ENCODE results near the genes SPTBN5 and CKMT1A.

DNA sequence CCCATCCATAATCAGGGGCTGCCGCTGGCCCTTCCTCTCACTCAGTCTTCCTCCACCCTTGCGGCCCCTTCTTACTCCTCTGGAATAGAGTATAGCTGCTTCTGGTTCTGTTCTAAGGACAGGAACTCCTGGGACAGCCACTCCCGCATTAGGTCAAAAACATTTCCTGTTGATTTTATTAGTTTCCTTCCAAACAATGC lies 4.3 kb upstream of the TYRO3 start:
- PRO-cap, 3 experiments, result no peak in any of the 3 experiments

DNA sequence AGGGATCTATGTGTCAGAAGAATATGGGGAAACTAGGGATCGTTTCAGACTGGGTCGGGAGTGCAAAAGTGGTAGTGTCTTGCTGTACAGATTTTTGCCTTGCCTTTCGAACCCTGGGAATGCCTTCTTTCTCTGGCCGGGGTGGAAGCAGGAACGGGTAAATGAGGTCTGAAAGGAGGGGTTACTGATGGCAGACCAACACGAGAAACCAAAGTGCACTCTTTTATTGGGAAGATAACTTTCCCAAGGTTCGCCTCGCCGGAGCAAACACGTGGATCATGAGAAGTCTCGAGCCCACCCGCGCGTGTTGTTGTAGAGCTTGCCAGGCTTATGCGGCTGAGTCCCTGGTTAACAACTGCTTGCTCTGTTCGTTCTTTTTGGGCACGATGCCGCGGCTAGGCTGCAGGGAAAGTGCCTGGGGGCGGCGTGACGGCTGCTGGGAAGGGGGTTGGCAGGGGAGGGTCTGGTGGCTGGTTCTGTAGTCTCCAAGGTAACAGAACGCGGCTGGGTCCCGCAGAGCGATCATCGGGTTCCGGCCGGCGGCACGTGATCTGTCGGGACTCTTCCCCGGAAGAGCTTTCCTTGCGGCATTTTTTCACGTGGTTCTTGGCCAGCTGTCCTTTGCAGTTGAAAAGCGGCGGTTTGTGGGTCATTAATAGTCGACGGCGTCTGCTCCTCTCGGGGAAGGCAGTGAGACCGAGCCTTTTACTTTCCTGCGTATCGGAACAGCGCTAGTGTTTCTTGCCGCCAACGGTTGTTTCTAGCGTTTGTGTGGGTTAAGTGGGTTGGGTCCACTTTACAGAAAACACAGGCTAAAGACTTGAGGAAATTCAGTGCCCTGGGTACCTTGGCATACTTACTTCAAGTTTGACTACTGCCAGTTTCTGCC lies 102.6 kb downstream of the TYRO3 start:
- PRO-cap, 3 experiments, result peak in 3 of 3 experiments; most common plus-strand start position 658 of the sequence (in 2); most common minus-strand start position 527 of the sequence (in 3)

DNA sequence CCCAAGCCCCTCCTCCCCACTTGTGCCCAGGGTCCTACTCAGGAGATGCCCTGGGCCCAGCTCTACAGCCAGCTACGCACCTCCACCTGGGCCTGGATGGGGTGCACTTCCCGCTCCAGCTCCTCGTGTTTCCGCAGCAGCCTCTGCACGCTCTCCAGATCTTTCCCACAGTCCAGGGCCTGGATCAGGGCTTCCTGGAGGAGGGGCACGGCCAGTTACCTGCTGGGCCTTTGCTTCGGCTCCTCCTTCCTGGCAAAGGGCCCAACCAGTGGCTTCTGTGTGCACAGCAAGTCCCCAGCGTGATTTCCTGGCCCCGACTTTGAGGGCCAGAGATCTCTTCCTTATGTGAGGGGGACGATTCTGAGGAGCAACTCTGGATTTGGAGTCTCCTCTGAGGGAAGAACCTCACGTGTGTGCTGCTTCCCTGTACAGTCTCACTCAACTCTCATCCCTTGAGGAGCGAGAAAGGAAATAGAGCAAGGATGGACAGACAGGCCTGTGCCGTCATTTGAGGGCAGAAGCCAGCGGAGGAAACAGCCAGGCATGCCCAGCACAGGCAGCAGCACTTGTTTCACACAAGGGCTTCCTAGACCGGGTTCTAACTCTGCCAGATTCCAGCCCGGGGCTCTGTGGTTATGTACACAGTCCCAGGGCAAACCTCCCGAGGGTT lies 24.2 kb downstream of the PLA2G4B start:
- PRO-cap, 3 experiments, result peak in 2 of 3 experiments; most common plus-strand start position 344 of the sequence (in 1); most common minus-strand start position 167 of the sequence (in 2)

DNA sequence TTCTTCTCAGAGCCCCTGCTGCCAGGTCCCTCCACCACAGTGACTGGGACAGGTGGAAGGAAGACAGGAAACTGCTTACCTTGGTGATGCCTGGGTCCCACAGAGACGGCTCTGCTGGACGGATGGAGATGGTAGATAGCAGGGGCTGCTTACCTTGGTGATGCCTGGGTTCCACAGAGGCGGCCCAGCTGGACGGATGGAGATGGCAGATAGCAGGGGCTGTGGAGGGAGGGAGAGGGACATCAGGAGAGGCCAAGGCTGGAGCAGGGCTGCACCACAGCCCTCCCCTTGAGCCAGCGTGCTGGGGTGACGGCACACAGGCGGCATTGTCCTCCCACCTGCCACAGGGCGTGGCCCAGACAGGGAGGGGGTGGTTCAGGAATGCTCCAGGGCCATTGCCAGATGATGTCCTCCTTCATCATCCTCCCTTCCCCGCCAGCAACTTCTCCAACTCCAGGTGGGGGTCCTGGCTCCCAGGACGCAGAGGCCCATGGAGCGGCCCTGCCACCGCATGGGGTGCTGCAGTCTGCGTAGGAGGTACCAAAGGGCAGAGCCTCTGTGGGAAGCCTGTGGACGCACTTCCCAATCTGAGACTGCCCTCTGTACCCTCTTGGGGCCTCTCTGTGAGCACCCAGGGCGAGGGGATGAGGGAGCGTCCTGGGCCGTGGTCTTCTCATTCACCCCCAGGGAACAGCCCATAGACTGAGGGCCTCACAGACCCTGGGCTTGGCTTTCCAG lies at the start of gene SPTBN5:
Gene SPTBN5 (minus strand): TSS at position 308 of the 738 bp plus-strand sequence.
- PRO-cap, 3 experiments, result no peak in any of the 3 experiments

DNA sequence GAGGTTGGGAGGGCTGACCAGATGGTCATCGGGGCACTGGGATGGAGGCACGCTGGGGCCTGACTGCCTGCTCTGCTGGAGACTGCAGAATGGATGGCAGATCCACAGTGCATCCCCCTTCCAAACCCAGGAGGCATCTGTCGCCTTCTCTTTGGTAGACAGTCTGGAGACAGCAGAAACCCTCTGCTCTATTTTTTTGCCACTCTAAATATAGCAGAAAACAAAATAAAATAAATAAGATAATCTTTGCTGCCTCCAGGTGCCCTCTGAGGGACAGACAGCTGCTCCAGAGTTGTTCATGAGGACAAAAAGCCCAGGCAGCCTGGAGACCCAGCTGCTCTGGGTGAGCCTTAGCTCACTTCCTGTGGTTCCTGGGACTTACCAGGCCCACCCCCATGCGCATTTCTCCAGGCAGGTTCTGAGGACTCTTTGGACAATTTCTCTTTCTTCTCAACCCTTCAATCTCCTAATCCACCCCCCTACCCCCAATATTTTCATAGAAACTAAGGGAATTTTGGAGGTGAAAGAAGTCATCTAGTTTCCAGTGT lies 6.2 kb upstream of the SPTBN5 start:
- PRO-cap, 3 experiments, result no peak in any of the 3 experiments

DNA sequence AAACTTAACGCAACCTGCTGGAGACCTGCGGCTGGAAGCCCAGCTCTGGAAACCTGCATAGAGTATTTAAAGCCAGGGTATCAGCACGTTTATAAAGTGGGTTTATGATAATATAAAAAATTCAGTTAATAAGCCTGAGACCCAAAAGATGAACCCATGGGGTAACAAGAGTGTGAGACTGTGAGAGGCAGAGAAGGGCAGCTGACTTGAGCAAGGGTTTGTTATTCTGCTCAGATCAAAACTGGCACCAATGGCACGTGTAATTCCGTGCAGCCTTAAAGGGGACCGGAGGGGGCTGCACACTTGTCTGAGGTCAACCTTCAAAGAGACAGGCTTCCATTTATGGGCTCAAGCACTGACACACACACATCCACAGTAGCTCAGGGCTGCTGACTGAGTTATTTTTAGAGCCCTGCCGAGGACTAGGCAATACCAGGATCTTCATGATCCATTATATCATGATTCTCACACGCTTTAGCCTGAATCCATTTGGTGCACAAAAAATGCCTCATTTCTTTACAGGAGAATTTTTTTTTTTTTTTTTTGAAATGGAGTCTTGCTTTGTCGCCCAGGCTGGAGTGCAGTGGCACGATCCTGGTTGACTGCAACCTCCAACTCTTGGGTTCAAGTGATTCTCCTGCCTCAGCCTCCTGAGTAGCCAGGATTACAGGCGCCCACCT lies 20.5 kb upstream of the SPTBN5 start:
- PRO-cap, 3 experiments, result no peak in any of the 3 experiments

DNA sequence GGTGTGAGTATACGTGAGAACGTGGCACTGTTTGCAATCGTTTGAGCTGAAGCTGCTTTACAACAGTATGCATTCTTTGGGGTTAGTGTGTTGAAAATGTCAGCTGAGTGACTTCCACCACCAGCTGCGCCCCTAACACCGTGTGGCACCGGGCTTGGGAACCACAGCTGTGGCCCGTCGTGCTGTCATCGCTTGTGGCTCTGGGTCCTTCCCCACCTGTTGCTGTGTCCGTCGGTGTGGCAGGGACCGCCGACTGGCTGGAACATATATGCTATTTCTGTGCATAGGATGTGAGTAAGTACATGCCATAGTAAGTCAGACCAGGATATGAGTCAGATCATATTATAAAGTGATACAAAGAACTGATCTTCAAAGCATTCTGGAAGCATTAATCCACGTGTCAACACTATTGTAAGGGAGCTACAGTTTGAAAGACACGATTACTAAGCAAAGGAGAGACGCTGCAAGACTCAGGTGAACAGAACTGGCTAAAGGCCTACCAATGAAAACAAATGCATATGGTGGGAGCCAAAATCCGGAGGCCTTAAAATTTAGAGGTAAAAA lies 31.9 kb downstream of the EHD4 start:
- PRO-cap, 3 experiments, result peak in 1 of 3 experiments; most common plus-strand start position 439 of the sequence (in 1); most common minus-strand start position 241 of the sequence (in 1)

- PRO-cap, 3 experiments, result no peak in any of the 3 experiments
These were observed 24.4 kb upstream of the PLA2G4E start for GRCh38 chr15:42045250-42045553.

GRCh38 chr15:42151701-42152173 lies 4.7 kb downstream of the PLA2G4F start:
- PRO-cap, 3 experiments, result no peak in any of the 3 experiments

- PRO-cap, 3 experiments, result no peak in any of the 3 experiments
These were observed 19.6 kb upstream of the GANC start for GRCh38 chr15:42253245-42253984.

DNA sequence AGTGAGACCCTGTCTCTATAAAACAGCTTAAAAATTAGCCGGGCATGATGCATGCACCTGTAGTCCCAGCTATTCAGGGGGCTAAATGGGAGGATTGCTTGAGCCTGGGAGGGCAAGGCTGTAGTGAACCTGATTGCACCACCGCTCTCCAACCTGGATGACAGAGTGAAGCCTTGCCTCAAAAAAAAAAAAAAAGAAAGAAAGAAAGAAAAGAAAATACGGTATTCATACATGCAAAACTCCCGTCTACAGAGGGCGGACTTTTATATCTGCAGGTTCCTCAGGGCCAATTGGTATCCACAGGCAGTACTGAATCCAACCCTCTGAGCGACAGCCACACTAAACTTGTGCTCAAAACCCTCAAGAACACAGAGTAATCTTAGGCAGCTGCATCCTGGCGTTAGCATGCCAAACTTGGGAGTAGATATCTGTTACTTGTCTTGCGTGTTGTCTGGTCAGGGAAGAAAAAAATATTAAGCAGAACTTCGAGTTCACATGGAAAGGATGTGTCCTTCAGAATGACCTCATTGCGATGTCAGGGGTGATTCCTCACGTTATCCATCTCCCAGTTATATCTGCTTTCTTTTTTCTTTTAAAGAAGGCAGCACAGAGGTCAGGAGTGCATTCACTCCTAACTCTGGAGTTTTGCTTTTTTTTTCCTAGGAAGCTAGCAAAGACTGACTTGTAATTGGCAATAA lies 12.8 kb downstream of the SNAP23 start:
- PRO-cap, 3 experiments, result no peak in any of the 3 experiments

DNA sequence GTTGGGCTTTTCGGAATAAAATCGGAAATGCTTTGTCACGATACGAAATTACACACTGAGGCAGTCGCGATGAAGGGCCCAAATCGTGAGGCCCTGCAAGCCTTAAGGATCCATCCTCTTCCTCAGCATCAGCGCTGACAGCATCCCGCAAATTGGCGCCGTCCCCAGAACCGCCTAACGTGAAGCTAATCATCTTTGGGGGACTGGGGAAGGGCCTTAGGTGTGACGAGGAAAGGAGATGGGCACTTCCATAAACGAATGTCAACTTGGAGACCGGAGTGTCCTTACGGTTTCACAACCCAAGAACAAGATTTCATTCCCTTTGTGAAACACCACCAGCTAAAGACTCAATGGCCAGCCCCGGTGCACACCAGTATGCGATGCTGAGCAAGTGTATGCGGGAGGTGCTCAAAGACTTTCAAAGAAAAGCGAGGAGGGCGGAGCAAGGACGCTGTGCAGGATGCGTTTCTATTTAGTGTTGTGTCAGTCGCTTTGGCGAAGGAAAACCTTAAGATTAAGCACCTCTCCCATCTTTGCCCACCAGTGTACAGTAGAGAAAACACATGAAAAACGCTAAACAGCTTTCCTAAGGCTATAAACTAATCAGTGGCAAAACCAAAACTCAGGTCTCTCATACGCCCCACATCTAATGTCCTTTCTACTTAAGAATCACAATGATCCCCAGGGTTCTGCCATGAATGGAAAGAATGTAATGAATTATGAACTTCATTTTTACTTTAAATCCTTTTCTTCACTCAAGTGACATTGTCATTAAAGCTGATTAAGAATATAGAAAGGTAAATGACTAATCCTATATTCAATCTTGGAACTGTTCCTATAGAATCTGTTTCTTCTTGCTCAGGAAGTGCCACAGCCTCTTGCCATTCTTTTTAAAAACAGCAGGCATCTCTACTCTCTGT lies 906 bp upstream of the TTBK2 start:
- PRO-cap, 3 experiments, result no peak in any of the 3 experiments

GRCh38 chr15:43406129-43407033 lies 35.5 kb downstream of the TUBGCP4 start:
- PRO-cap, 3 experiments, result no peak in any of the 3 experiments

- PRO-cap, 3 experiments, result no peak in any of the 3 experiments
These were observed at the start of gene CKMT1A for GRCh38 chr15:43693708-43693916. Gene CKMT1A, plus strand, starts transcription at chr15:43693859.

DNA sequence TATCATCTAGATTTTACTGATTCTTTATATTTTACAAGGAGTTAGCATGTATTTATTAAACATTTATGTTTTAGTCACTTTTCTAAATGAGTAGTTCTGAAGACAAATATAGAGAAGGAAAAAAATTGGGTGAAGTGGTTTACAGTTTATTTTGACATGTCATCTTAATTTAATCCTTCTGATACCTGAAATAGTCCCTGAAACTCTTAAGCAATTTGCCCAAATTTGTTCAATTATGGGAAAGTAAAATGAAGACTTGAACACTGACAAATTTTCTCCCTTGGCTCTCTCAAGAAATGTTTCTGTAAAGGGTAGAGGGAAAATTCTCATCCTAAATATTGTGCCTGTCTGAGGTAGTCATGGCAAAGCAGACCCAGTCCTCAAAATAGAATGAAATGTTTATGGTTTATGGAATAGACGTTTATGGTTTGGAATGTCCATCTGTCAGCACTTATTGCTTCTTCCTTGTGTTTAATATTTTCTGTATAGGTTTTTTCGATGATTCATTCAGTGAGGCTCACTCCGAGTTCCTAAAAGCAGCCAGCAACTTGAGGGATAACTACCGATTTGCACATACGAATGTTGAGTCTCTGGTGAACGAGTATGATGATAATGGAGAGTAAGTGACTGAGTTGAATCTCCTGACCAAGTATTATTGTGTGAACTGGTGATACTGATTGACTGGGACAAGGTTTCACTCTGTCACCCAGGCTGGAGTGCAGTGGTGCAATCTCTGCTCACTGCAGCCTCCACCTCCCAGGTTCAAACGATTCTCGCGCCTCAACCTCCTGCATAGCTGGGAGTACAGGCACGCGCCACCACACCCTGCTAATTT lies 14.0 kb downstream of the ELL3 start:
- PRO-cap, 3 experiments, result no peak in any of the 3 experiments

- PRO-cap, 3 experiments, result no peak in any of the 3 experiments
These were observed 519 bp downstream of the HYPK start for GRCh38 chr15:43800782-43801454.

GRCh38 chr15:43814290-43814807 lies 10.1 kb downstream of the MFAP1 start:
- PRO-cap, 3 experiments, result no peak in any of the 3 experiments

DNA sequence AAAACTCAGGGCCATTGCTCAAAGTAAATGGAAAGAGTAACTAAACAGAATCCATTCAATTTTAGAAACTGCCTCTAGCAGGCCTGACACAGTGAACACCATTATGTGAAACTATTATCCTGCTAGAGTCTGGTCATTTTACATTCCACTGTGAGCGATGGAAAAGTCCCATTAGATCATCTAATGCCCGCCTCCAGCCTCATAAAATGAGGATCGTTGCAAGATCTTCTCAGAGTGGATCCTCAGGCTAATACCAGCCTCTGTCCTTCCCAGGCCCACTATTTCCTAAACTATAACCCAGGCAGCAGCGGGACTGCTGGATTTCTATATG lies 107.7 kb downstream of the WDR76 start:
- PRO-cap, 3 experiments, result no peak in any of the 3 experiments

DNA sequence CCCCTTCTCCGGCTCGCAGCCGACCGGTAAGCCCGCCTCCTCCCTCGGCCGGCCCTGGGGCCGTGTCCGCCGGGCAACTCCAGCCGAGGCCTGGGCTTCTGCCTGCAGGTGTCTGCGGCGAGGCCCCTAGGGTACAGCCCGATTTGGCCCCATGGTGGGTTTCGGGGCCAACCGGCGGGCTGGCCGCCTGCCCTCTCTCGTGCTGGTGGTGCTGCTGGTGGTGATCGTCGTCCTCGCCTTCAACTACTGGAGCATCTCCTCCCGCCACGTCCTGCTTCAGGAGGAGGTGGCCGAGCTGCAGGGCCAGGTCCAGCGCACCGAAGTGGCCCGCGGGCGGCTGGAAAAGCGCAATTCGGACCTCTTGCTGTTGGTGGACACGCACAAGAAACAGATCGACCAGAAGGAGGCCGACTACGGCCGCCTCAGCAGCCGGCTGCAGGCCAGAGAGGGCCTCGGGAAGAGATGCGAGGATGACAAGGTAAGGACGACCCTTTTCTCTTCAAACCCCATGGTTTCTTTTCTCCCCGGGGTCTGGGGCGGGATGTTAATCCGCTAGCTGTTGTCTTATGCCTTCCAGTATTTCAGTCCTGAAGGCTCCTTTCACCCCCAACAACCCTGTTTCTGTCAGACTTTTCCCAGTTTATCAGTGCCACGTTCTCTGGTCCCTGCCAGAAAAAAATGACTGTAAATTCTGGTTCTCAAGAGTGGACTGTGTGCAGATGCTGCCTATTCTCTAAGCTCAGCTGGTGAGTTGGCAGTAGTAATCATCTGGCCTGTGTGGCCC lies 552 bp downstream of the GOLM2 start:
- PRO-cap, 3 experiments, result no peak in any of the 3 experiments

- PRO-cap, 3 experiments, result no peak in any of the 3 experiments
These were observed 12.0 kb downstream of the SPG11 start for GRCh38 chr15:44651375-44651959.